ENCODE measurements around the gene MYO5B.

GRCh38 chr18:50194506-50195656 lies at the start of gene MYO5B:
TSS of gene MYO5B (minus strand) at chr18:50195147.
- PRO-cap, result unidirectional peak, minus-strand start at chr18:50195148

DNA sequence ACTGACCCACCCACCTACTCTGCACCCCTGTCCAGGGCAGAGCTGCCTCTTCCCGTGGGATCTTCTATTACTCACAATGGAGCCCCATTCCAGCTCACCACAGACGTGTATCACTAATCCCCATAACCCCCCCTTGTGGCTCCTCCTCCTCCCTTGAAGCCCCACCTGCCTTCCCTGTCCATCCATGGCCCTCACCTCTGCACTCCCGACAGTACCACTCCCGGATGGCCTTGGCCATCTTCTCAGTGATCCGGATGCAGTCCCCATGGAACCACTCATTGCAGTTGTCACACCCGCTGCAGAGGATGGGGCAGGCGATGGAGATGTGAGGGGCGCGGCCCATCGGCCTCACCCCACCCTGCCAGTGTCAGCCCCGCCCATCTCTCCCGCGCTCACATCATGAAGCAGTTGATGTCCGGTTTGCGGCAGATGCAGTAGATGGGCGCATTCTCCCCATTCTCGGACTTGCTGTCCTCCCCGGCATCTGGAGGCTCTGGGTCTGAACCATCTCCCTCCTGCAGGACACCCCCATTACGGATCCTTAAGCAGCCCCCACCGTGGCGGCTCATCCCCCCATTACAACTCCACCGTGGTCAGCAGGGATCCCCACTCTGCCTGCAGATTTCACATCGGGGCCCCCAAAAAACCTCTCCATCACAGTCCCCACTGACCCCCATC lies 1.0 kb downstream of the CXXC1 start:
- PRO-cap, result unidirectional peak, plus-strand start at position 406 of the sequence

GRCh38 chr18:50649650-50650429 lies 90.0 kb downstream of the MAPK4 start:
- PRO-cap, result no peak

DNA sequence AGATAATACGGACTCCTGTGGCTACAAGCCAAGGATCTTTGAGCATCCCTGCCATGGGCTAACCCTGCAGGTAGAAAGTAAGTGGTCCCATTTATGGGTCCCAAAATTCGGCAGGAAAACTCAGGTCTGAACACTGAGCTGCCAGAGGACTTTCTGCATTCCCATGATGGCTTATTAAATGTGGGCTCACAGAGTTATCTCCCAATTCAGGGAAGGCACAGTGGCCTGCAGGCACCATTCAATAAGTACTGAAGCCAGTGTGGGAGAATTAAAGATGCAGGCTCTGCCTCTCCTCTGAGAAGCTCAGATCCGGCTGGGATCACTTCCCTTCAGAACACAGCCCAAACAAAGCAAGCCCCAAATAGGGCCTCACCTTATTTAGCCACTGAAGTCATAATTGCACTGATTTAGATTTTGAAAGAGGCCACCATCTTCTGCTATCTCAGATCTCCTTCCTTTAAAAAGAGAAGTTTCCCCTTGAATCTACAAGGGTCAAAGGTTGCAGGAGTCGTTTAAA lies 94.3 kb downstream of the MAPK4 start:
- PRO-cap, result no peak

GRCh38 chr18:50757257-50757946 lies 62.4 kb downstream of the MRO start:
- PRO-cap, result no peak

GRCh38 chr18:50797067-50798141 lies 22.4 kb downstream of the MRO start:
- PRO-cap, result no peak

DNA sequence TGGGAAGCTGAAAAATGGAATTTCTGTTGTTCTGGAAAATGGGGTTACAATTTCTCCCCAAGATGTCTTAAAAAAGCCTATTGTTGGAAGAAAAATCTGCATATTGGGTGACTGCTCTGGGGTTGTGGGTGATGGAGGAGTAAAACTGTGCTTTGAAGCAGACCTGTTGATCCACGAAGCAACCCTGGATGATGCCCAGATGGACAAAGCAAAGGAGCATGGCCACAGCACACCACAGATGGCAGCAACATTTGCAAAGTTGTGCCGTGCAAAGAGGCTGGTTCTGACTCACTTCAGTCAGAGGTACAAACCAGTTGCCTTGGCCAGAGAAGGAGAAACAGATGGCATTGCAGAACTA lies 18.8 kb downstream of the ELAC1 start:
- PRO-cap, result no peak

- PRO-cap, result no peak
Observed at GRCh38 chr18:51029447-51030001, 489 bp upstream of the SMAD4 start.

DNA sequence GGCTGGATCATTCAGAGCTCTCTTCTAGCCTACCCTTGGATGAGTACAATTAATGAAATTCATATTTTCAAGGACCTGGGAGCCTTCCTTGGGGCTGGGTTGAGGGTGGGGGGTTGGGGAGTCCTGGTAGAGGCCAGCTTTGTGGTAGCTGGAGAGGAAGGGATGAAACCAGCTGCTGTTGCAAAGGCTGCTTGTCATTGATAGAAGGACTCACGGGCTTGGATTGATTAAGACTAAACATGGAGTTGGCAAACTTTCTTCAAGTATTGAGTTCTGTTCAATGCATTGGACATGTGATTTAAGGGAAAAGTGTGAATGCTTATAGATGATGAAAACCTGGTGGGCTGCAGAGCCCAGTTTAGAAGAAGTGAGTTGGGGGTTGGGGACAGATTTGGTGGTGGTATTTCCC lies 54.4 kb downstream of the SMAD4 start:
- PRO-cap, result no peak

GRCh38 chr18:51184980-51185714 lies 12.3 kb downstream of the MEX3C start:
- PRO-cap, result no peak

GRCh38 chr18:54149191-54149850 lies 75.1 kb downstream of the MBD2 start:
- PRO-cap, result no peak

DNA sequence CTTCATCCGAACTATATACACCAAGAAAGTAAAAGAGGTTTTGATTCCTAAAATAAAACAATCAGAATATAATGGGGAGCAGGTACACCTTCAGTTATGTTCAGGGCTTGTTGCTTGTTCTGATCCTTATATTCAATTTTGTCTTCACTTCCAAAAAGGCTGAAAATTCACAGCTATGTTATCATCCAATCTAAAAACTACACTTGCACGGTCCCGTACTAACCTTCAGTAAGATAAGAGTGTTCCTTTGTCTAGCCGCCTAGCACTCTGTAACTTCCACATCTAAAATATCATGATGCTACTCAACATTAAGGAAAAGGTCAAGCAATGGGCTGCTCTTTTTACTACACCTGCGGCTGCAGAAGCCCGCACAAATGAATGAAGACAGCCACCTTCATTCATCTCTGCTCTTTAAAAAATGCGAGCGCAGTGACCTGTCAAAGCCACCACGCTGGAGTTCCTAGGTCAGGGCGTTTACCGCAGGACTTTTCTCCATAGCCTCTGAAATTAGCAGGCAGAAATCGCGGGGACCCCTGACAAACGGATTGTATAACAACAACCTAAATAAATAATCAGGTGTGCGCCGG lies 678 bp downstream of the CCDC68 start:
- PRO-cap, result no peak

GRCh38 chr18:55251573-55252015 lies 292.3 kb upstream of the CCDC68 start:
- PRO-cap, result no peak

GRCh38 chr18:55401586-55402413 lies 186.2 kb downstream of the TCF4 start:
- PRO-cap, result no peak

- PRO-cap, result no peak
Observed at GRCh38 chr18:55489572-55490082, 98.4 kb downstream of the TCF4 start.

DNA sequence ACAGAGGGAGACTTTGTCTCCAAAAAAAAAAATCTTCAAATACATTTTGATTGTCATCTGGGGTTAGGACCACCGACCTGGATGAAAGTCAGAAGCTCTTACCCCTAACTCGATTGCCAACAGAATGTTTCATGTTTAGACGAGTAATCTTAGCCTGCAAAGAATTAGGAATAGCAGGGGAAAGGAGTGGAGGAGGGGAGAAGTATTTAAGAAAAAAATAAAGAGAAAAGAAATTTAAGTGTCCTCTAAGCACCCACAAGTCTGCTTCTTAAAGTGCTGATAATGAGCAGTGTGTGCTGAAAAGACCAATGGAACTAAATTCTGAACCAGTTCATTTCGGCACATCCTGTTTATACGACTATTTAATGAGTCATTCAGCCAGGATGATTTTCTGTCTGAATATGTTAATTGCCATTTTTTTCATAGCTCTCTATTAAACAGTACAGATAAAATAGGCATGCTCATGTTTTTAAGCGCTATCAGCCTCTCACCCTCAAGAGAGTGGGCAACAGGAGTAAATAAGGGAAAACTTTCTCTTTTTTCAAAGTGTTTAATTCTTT lies 87.8 kb downstream of the TCF4 start:
- PRO-cap, result no peak

DNA sequence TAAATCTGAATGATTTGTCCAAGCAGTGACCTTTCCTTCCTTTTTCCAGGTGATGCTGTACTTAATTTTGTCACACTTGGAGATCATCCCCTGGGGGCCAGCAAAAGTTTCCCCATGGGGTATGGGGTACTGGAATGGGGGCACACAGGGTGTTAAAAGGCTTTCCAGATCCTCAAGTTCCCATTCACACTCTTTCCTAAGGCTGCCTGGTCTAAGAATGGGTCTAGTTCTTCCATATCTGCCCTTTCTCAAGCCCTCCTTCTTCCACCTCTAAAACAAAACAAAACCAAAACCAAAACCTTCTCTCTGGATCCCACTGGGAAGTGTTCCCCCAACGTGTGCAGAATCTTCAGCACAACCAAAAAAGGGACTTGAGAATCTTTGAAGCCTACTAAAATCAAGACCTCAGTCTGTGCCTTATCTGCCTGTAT lies 207.1 kb upstream of the TCF4 start:
- PRO-cap, result no peak

GRCh38 chr18:55988581-55989233 lies 400.7 kb upstream of the TCF4 start:
- PRO-cap, result no peak

DNA sequence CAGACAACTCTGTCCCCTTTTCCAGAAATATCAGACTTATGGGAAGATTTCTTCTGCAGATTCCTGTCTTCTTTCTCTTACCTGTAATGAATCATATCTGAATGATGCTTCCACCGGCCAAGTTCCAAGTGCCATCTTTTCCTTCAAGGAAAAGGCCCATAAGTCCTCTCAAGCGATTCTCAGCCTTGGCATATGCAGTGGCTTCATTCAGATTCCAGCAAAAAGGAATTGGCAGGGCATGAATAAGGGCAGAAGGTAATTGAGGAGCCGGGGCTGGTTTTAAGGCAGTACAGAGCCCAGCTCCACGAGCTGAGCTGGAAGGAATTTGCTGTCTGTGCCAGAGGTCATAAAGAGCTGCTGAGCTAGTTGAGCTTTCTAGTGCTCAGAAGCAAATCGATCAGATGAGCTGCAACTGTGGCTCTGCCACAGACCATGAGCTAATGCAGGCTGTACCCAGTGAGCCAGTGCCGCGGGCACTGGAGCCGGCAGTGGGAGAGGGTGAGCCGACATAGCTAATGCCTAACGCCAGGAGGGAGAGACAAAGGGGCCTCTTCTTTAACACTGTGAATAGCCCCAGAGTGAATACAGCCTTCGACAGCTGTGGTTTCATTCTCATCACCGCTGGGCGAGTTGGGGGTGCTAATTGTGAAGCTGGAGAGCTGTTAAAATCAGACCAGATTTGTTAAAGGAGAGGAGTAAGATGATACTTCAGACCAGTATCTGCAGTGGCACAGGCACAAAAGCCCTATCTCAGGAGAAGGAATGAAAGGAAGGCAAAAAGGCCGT lies 410.0 kb upstream of the TCF4 start:
- PRO-cap, result no peak

- PRO-cap, result no peak
Observed at GRCh38 chr18:57433933-57434228, 1.3 kb upstream of the ONECUT2 start.

Data from LUHMES (cell line).